H9 (cell line): ENCODE measurements around a stretch of chr4.

- PRO-cap = no peak
Measured at GRCh38 chr4:7030348-7031164, 12.2 kb downstream of the CCDC96 start.

- PRO-cap = unidirectional peak, minus-strand start at chr4:7044855
Measured at GRCh38 chr4:7044338-7044968, 1.3 kb downstream of the TADA2B start.

DNA sequence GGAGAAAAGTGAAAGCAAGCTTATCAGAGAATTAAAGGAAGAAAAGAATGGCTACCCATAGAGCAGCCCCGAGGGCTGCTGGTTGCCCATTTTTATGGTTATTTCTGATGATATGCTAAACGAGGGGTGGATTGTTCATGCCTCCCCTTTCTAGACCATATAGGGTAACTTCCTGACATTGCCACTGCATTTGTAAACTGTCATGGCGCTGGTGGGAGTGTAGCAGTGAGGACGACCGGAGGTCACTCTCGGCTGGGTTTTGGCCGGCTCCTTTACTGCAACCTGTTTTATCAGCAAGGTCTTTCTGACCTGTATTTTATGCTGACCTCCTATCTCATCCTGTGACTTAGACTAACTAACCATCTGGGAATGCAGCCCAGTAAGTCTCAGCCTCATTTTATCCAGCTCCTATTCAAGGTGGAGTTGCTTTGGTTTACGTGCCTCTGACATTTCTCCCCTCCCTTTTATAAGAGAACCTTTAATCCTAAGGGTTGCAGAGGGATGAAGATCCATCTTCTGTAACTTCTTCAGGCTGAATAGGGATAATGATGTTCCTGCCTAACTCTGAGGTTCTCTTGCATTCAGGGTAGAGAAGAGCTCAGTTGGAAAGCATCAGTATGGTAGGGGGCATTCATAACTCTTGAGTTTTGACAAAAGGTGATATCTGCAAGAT, 16.8 kb upstream of the GRPEL1 start:
- PRO-cap = no peak

DNA sequence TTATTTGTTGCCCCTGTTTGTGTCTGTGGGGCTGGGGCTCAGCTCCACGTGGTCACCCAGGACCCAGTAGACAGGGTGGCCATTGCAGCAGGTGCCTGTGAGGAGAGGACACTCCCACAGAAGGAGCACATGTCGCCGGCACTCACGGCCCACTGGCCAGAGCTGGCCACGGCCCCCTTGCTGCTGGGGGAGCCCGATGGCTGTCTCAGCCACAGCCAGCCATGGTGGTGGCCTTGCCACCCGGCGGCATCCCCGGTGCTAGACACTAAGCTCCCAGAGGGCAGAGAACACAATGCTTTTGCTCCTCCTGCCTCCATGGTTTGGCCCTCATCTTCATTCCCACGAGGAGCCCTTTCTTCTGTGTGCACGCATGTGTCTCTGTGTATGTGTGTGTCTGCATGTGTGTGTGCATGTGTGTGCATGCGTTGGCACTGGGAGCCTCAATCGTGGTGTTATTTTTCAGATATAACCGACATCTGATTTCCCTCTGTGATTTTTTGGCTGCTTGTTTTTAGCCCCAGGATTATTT, 28.0 kb upstream of the GRPEL1 start:
- PRO-cap = no peak

DNA sequence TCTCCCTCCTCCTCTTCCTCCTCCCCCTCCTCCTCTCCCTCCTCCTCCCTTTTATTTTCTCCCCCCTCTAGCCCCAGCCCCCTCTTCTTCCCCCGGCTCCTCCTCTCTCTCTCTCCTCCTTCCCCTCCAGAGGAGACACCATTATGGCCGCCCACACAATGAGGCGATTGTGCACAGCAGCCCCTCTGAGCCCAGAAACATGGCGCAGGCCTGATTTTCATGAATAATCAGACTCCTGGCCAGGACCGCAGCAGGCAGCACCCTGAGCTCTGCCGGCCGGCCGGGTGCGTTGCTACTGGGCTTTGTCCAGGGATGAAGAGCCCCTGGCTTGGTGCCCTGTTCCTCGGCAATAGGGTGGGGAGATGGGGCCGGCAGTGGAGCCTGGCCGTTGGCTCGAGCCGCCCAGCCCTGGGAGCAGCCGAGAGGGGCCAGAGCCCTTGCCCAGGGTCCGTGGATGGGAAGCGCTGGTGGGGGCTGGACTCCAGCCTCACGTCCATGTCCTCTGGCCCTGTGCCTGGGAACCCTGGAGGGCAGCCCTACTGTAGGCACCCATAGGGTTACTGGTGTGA, 102.9 kb downstream of the SORCS2 start:
- PRO-cap = no peak

GRCh38 chr4:7300620-7301083, 108.3 kb downstream of the SORCS2 start:
- PRO-cap = no peak

DNA sequence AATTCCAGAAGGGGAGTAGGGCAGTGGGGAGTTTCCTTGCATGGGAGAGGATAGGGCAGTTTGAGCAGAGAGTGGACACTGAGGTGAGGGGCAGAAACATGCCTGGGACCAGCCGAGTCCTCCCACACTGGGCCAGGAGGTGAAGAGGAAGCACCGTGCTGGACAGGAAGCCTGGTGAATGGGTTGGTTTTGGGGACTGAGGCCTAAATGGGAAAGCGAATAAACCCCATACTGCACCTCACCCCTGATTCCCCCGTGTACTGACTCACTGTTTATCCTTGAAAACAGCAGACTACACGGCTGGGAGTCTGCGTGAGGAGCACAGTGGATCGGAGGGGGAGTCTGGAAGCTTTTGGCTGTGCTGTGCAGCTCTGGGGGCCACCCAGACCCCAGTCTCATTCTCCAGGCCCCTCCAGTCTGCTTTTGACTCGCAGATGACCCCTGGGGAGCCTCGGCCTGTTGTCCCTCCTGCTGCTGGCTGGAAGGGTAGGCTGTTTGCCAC, 90.1 kb downstream of the PSAPL1 start:
- PRO-cap = no peak

DNA sequence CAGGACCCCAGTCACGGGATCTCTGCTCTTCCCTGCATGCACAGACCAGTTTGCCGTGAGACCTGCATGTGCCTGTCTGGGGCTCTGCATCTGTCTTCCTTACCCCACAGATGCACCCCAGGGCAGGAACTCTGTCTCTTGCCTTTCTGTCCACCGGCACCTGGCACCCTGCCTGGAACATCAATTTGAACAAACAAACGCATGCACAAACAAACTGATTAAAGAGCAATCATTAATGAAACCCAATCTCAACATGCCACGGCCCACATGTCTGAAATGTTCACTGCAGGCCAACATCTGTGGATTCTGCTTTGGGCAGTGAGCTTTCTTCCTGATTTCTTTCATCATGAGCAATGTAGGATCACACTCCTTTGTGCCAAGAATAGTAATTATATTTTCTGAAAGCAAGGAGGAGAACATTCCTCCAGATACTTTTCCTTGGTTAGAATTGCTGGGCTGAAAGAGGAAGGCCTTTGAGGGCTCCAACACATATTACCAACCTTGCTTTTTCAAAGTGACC, 113.0 kb upstream of the PSAPL1 start:
- PRO-cap = no peak

GRCh38 chr4:7649655-7650594, 215.2 kb upstream of the PSAPL1 start:
- PRO-cap = no peak

DNA sequence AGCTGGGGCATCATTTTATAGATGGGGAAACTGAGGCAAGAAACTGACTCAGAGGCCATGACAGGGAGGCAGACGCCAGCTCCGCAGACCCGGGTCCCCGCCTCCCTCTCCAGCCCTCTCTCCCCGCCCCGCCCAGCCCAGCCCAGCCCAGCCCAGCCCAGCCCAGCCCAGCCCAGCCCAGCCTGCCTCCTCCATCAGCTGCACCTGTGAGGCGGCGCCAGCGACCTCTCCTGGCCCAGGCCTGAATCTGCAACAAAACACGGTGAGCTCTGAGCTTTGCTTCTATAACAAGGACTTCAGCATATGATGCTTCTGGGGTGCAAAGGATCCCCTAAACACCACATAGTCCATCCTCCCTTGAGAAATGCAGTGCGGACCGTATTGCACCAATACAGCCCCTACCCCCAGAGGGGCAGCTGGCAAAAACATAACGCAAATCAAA, 215.9 kb upstream of the PSAPL1 start:
- PRO-cap = no peak

DNA sequence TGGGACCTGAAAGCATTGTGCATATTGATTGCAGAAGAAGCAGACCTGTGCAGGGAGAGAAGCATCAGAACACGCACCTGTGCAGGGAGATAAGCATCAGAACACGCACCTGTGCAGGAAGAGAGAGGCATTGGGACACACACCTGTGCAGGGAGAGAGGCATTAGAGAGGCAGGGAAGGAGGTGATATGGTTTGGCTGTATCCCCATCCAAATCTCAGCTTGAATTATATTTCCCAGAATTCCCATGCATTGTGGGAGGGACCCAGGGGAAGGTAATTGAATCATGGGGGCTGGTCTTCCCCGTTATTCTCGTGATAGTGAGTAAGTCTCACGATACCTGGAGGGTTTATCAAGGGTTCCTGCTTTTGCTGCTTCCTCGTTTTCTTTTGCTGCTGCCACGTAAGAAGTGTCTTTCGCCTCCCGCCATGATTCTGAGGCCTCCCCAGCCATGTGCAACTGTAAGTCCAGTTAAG, 185.9 kb downstream of the AFAP1 start:
- PRO-cap = no peak

GRCh38 chr4:7817614-7818017, 122.0 kb downstream of the AFAP1 start:
- PRO-cap = no peak

- PRO-cap = no peak
Measured at GRCh38 chr4:7910456-7911096, 29.1 kb downstream of the AFAP1 start.

DNA sequence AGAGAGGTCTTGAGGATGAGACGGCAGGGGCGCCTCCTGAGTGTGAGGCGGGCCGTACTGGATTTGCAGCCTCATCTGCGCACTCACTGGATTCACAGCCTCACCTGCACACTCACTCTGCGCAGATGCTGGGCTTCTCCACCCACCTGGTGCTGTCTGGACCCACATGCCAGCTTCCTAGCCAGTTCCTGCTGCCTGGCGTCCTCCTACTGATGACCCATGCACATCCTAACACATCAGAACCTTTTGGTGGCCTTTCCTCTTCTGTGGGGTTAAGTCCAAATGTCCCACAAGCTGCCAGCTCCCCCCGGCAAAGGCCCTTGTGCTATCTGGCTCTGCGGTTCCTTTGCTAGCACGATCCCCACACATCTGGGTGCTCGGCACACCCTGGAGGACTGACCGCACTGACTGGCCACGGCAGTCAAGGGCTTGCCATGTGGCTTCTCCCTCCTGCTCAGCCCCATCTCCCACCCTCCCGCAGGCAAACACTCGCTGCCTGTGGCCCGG, 39.3 kb upstream of the AFAP1 start:
- PRO-cap = unidirectional peak, minus-strand start at position 397 of the sequence

GRCh38 chr4:8120369-8120872, 38.2 kb downstream of the ABLIM2 start:
- PRO-cap = no peak

DNA sequence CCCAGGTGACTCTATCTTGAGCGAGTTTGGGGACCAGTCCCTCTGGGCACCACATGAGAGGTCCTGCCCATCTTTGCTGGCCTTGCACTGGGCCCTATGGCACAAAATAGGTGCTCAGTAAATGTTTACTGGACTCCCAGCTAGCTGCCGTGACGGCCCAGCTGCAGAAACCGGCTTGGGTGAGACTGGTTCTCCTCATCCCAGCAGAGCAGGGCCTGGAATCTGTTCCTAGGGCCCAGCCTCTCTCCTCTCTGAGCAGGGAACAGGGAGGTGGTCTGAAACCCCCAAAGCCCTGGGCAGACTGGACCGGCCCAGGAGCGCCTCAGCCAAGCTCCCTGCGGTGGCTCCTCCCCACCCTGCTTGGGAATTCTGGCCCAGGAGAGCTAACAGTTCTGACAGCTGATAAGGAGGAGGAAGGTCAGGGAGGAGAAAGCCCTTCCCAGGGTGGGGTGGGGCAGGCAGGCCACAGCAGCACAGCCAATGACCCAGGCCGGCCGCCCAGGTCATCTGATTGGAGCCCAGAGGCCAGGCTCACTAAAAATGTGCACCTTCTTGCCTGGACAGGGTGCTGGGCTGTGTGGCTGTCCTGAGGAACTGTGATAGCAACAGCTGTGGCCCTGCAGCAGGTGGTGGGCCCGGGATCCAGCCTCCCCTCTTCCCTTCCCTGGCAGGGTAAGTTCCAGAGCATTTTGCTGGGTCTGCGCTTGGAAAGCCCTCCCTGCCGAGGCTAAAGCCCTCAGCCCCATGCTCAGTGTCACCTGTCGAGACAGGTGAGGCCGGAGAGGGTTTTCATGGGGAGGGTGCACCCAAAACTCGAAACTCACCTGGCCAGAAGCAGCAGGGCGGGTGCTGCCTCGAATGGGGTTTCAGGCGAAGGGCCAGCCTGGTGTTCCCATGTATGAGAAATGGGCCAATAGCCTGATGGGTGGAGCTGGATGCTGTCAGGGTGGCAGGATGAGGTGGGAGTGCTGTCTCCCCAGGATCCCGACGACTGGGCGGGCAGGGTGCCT, 17.2 kb upstream of the SH3TC1 start:
- PRO-cap = no peak

DNA sequence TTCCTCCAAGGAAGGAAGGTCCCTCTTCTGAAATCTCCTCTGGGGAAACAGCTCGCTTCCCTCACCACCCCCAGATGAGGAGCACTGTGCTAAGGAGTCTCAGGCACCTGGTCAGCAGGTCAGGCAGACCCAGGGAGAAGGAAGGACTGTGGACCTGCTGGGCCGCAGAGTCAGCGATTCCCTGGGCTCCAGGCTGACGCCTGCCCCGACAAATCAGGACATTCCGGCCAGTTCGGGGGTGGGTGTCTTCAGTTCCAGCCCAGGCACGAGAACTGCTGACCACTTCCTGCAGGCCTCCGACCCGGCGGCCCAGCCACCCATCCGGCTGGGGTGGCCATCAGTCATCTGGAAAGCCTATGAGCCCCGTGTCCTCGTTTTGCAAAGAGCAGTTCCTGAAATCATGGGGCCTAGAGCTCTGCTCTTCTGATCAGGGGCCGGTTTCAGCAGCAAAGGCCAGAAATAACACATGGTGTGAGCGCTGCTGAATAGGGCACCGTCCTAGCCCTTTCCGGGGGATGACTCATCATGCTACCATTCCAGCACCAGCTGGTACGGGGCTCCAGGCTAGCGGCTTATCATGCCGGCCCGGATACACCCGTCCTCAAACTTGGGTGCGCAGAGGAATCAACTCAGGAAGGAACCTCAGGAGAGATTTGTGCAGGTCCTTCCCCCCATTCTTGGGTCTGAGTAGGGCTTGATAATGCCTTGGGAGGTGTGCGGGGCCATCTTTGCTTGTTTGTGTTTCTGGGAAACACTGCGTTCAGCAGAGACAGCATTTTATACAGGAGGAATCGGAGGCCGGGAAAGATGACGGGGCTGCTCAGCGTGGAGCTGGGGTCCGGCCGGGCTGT, 7.8 kb upstream of the SH3TC1 start:
- PRO-cap = no peak

DNA sequence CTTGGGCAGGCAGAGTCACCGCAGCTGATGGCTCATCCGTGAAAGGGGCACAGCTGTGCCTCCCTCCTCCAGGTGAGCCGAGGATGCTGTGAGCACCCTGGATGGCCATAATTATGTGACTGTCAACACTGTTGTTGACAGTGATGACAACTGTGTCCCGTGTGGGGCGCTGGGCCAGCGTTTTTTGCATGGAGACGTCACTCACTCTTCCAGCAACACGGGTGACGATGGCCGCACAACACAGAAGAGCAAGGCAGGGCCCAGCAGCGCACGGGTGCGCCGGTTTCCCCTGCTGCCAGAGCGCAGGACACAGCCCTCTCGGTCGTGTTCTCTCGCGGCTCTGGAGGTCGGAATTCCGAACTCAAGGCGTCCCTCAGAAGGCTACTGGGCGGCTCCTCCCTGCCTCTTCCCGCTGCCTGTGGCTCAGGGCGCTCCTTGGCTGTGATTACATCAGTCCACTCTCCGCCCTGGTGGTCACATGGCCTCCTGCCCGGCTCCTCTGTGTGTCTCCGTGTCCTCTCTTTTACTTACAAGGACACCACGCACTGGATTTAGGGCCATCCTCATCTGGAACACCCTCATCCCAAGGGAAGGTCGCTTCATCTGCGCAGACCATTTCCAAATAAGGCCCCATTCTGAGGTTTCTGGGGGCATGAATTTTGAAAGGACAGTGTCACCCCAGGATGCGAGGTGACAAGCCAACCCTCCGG, 1.4 kb downstream of the SH3TC1 start:
- PRO-cap = no peak

DNA sequence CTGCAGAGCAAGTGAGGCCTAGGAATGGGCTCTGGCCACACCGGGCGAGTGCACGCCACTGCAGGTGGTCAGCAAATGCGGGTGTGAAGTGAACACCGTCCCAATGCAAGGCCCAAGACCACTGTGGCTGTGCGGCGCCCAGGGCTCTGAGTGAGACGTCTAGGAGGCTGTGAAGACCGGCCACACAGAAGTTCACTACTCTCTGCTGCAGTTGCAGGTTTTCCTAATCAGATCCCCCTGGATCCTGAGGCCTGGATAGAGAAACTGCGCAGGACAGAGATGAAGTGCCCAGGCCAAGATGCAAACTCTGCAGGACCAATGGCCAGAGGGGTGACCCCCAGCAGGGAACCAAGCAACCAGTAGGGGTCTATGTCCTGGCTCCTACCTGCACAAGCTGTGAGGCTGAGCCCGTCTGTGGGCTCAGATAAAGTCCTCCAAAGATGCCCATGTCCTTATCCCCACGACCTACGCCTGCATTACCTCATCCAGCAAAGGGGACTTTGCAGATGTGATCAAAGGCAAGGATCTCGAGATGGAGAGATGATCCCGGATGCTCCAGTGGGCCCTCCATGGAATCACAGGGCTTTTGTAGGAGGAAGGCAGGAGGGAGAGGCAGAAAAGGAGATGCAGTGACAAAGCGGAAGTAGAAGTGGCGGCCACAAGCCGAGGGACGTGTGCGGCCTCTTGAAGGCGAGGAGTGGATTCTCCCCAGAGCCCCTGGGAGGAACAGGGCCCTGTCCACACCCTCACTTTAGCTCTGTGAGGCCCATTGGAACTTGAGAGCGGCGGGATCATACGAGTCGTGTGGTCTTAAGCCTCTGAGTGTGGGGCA, 9.8 kb downstream of the SH3TC1 start:
- PRO-cap = no peak

- PRO-cap = no peak
Measured at GRCh38 chr4:8286502-8286899, 16.9 kb downstream of the HTRA3 start.